ENCODE data around the genes DDX4 and ANKRD55.

- PRO-cap: no peak
Measured at GRCh38 chr5:53601606-53602037, 41.2 kb downstream of the NDUFS4 start.

- PRO-cap: no peak
Measured at GRCh38 chr5:54050755-54051298, 259.5 kb downstream of the ARL15 start.

DNA sequence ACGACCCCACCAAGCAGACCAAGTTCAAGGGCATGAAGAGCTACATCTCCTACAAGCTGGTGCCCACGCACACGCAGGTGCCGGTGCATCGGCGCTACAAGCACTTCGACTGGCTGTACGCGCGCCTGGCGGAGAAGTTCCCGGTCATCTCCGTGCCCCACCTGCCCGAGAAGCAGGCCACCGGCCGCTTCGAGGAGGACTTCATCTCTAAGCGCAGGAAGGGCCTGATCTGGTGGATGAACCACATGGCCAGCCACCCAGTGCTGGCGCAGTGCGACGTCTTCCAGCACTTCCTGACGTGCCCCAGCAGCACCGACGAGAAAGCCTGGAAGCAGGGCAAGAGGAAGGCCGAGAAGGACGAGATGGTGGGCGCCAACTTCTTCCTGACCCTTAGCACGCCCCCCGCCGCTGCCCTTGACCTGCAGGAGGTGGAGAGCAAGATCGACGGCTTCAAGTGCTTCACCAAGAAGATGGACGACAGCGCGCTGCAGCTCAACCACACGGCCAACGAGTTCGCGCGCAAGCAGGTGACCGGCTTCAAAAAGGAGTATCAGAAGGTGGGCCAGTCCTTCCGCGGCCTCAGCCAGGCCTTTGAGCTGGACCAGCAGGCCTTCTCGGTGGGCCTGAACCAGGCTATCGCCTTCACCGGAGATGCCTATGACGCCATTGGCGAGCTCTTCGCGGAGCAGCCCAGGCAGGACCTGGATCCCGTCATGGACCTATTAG is 1.4 kb downstream of the SNX18 start:
- PRO-cap: no peak

GRCh38 chr5:54533369-54534618 is 16.2 kb downstream of the SNX18 start:
- PRO-cap: no peak

GRCh38 chr5:54545062-54545637 is 27.6 kb downstream of the SNX18 start:
- PRO-cap: no peak

- PRO-cap: no peak
Measured at GRCh38 chr5:54626283-54626928, 108.8 kb downstream of the SNX18 start.

DNA sequence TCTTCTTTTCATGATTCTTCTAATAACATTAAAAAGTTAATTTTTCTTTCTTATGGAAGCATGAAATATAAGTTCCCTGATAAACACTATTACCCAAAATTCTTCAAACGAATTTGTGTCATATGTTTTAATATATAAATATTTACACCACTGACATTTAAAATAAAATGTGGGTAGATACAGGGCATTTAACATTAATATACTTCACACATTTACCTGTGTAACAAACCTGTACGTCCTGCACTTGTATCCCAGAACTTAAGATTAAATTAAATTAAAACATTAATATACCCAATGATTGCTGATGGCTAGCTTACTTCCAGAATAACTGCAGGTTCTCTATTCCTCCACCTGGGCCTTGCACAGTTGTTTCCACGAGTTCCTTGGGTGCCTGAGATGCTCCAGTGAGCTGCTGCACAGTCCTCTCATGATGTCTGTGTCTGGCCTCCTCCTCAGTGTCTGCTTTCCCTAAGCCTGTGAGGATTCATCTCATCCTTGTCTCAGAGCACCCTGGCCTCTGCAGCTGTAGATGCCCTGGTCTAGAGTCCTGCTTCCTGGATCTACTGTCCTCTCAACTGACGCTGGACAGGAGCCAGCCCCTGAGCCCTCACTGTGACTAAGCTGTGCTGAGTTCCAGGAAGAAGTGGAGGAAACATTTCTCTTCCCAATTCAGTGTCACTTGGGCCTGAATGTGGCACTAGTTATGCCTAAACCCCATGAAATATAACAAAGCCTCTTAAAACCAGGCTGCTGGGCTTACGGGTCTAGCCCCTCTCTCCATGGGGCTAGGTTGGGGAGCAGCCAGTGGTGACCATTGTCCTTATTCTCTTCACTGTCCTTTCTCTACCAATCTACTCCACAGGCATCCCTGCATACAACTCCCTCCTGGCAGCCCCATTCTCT is 220.4 kb downstream of the SNX18 start:
- PRO-cap: no peak

DNA sequence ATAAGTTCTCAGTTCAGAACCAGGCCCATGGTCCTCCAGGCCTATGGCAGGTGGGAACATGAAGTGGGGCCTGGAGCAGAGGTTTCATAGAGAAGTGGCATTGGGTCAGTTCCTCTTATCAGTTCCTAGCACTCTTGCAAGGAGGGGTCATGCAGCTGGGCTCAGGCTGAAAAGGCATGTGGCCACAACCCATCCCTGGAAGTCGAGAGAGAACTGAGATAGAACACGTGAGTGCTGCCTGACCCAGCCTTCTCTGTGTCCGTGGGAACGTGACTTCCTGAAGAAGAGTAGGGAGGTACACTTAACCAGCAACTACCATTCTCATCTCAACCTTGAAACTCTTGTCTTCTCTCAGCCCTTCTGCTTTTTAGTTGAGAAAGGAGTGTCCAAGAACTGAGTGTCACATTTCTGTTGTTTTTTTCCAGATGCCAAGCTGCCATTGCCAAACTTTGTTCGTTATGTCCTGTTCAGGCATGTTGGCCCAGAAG is 199.1 kb downstream of the ESM1 start:
- PRO-cap: no peak

- PRO-cap: no peak
Measured at GRCh38 chr5:54901173-54901784, 84.1 kb downstream of the ESM1 start.

DNA sequence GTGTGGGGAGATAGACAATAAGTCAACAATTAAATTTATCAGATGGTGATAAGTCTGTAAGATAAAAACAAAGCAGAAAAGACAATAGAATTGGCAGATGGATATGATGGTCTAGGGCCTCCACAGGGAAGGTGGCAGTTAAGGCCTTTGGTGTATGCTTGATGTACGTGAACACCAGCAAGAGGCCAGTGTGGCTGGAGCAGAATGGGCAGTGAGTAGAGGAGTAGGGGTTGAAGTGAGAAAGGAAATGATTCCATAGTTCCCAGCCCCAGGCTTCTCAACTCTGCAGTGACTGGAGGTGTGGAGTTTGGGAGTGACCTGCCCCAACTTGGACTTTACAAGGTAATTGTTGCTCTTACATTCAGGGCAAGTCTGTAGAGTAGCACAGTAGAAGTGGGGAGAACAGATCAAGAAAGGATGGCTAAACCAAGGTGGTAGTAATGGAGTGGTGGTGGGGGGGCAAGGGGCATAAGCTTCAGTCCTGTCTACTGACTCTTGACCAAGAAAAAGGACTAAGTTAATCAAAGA is 111.4 kb downstream of the PLPP1 start:
- PRO-cap: no peak

DNA sequence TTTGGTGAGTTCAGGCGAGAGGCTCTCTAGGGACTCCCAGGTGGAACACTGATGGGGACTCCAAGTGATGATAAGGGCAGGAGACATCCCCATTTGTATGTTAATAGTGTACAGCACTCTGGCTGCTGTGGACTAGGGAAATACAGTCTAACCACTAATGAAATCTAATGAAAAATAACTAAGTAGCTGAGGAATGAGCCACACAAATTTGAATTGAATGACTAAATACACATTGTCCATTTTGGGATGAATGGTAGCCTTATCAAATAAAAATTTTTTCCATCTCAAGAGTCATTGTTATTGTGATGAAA is 59.7 kb upstream of the PLPP1 start:
- PRO-cap: no peak

DNA sequence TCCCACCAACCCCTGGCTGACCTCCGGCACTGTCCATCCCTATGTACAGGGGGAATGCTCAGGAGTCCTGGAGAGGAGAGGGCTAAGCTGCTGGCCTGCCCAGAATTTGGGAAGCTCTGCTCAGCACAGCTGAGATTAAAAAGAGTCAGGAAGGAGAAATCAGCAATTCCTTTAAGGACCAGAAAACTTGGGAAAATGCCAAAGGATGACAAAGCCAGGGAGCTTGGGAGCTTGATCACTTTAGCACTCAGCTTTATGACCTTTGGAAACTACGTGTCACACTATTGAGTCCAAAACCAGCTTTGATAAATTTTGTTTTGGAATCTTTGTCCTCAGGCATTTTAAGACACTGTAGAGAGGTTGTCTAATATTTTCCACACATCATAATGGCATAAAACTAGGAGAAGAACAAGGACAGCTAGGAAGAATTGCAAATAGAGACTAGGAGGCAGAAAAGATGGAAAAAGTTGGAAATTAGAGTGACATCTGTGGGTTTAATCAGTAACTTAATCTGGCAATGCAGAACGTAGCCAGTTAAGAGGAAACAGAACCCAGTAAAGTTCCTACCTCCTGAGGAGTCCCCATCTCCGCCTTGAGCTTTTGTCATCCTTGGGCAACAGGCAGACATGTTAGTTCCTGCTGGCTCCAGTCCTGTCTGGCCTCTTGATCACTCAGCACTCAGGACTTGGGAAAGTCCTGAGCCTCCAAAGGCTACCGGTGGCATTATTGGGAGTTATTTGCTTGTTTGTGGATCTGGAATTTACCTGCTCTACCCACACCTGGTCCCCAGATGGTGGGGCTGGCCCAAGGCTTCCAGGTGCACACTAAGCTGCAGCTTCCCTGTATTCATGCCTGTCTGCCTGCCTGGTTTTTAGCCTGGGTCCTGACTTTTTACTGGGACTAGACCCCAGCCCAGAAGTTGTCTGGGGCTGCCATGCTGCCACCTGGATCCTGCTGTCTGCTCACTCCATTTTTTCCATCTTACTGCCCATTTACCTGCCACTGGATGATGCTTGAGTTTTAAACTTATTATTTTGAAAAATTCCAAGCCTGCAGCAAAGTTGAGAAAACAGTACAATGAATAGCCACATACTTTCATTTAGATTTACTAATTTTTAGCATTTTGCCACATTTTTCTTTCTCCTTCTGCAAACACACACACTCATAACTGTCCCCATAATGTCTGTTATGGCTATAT is 62.8 kb upstream of the PLPP1 start:
- PRO-cap: no peak

- PRO-cap: no peak
Measured at GRCh38 chr5:55737717-55738152, at the start of gene DDX4. Gene DDX4 (plus strand): TSS chr5:55738061.

DNA sequence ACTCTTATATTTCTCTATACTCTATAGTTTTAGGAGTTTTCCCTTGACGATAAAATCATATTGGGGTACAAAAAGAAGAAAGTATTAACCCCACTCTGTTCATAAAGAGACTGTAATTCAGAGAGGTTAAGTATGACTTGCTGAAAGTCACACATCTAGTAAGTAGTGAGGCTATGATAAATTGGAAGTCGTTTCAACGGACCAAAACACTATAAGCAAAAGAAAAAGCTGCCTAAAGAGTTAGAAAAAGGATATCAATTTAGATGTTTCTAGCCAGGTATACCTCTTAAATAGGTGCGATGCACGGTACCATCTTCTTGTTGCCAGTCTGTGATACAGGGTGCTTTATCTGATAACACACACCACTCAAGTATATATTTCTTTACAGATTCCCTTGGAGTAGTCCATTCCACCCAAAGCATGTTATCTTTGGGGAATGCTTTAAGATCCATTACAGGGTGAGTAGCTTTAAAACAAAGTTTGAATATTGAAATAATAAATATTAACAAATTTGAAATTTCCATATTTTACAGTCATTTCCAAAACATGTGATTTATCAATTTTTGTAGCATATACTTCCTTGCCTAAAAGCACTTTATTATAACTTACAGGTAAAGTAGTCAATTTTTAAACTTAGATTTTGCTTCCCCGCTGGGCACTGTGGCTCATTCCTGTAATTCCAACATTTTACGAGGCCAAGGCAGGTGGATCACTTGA is 40.1 kb downstream of the IL6ST start:
- PRO-cap: no peak

- PRO-cap: no peak
Measured at GRCh38 chr5:55959109-55959483, 35.7 kb downstream of the IL6ST start.

GRCh38 chr5:55992721-55993424 is 1.9 kb downstream of the IL6ST start:
- PRO-cap: no peak

DNA sequence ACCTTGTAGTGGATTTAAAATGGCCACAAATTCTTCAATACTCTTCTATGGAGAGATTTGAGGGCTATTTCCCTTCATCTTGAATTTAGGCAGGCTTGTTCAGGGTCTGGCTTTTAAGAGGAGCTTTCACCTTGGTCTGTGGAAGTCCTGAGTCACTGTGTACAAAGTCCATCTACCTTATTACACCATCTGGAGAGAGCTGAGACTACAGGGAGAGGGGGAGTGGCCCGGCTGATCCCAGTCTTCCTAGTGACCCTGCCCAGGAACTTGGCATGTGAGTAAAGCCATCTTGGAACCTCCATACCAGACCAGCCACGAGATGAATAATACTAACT is 8.3 kb upstream of the IL6ST start:
- PRO-cap: no peak

- PRO-cap: no peak
Measured at GRCh38 chr5:56103038-56103300, 108.2 kb upstream of the IL6ST start.

DNA sequence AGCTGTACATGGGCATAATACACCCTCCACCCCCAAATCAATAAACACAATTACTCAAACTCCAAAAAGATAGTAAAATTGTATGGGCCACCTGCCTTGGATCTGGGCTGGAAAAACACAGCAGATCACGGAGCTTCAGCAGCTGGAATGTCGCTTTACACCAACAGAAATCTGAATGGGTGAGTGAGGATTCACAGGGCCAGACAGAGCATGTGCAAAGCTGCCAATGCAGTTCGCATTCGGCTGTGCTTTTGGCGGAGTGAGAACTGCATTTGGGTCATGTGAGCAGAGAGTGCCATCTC is at the start of gene ANKRD55:
ANKRD55 (minus strand) TSS at position 185 of the 302 bp plus-strand sequence.
- PRO-cap: no peak

DNA sequence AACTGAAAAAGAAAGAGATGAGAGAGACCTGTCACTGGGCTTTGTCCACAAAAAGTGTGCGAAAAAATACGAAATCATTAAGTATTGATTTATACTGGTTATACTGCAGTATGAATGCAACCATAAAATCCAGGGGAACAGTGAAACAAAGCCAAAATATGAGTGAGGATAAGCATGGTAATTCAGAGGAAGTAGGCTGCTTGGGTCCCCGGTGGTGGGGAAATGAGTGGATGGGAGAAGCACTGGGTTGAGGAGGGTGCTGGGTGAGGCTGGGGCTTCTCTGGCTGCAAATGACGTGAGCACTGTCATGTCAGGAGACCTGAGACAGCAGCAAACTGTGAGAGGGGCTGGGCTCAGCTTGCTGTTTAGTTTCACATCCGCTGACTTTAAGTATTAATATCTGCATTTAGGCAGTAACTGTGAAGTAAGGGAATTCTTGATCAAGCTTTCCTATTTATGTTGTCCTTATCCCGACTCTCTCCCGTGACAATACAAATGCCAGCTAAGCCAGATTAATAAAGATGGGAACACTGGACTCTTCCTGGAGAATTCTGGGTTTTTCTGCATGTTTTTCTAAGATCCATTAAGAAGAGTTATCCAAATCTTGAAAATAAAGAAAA is 179.9 kb upstream of the ANKRD55 start:
- PRO-cap: no peak